NT2/D1 (cell line): ENCODE measurements around a stretch of chr20.

DNA sequence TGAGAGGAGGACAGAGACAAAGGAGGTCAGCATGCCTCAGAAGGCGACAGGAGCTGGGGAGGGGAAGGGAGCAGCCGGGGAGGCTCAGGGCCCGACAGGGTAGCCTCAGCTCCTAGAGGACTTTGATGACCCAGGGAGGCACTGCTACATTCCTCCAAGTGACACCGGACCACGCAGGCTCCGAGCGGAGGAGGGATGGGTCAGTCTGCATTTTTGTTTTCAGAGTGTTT lies 7.8 kb downstream of the RBM38 start:
- RRBS, 2 experiments, result 71 to 92% methylated on average over 3 of the region's 7 CpGs

DNA sequence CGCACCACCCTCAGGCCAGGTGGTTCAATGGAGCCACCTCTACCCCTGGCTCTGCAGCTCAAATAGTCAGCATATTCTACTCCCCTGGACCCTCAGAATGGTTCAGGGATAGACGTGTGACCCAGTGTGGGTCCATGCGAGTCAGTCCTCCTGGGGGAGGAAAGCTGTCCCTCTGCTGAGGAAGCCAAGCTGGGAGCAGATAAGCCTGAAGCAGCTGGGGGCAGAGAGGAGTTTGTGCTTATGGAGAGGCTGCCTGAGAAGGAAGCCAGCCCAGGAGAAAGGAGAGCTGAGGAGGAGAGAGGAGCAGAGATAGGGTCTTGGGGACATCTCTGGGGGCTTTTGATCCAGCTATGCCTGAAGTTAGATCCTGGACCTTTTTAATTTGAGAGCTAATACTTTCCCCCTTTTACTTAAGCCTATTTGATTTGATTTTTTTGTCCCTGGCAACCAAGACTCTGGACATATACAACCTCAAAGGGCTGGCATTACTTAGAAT lies 21.5 kb downstream of the RBM38 start:
- RRBS, 2 experiments, result no CpG with 5 or more reads among the region's 3 CpGs

GRCh38 chr20:57528964-57529527 lies 4.1 kb upstream of the CTCFL start:
- RRBS, 2 experiments, result no CpG with 5 or more reads among the region's 8 CpGs

DNA sequence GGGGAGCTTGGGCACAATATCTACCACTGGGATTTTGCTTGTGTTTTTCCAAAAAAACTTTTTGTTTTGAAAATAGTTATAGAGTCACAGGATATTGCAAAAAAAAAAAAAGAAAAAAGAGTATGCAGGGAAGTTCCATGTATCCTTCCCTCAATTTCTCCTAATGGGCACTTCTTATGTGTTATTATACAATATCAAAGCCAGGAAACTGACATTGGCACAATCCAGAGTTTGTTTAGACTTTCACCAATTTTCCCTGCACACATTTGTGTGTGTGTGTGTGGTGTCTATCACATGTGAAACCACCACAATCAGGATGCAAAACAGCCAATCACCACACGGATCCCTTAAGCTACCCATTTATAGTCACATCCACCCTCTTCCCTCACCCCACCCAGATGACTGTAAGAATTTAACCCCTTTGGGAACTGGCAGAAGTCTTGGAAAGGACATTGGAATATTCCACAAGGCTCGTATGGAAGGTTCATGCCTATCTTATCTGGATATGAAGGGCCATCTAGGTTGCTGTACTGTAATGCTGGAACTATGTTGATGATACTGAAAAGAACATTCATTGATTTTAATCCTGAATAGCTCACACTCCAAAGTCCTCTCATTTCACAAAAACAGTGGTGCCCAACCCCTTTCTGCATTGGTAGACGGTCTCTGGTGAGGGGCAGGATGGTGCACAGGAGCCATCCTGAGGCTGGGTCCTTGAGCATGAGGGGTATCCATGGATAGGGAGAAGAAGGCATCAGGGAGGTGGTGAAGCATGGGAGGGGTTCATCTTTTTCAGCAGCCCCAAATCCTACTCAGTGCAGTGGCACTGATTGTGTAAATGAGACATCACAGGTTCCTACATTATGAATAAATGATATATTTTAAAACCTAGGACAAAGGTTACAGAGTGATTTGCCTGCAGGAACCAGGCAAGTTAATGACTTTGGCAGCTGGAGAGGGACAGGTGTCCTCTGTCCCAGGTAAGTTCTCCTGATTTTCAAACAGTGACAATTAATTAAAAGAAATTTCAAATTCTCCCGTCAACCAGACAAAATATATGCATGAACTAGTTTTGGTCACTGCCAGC lies 12.0 kb upstream of the CTCFL start:
- RRBS, 2 experiments, result no CpG with 5 or more reads among the region's 4 CpGs

- RRBS, 2 experiments, result no CpG with 5 or more reads among the region's 9 CpGs
These were observed 8.4 kb upstream of the PCK1 start for GRCh38 chr20:57552374-57553011.

DNA sequence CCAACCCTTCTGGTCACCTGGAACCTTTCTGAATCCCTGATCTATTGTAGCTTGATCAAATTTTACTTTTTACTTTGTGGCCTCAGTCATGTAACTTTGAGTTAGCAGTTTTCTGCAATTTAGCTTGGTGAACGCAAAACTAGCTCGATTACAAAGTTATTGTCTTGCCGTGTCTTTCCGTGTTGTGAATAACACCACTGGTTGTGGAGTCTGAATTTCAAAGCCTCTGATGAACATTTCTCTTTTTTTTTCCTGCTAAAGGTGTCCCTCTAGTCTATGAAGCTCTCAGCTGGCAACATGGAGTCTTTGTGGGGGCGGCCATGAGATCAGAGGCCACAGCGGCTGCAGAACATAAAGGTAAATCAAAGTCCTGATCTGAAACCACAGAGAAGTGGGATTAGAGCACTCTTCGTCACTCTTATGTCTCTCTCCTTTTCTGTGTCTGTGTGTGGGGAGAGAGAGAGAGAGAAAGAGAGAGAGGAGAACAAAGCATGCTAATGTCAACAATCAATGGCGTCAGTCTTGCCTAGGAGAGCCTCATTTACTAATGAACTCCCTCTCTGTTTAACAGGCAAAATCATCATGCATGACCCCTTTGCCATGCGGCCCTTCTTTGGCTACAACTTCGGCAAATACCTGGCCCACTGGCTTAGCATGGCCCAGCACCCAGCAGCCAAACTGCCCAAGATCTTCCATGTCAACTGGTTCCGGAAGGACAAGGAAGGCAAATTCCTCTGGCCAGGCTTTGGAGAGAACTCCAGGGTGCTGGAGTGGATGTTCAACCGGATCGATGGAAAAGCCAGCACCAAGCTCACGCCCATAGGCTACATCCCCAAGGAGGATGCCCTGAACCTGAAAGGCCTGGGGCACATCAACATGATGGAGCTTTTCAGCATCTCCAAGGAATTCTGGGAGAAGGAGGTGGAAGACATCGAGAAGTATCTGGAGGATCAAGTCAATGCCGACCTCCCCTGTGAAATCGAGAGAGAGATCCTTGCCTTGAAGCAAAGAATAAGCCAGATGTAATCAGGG lies 4.2 kb downstream of the PCK1 start:
- RRBS, 2 experiments, result 95 to over 99% methylated on average over 2 of the region's 17 CpGs

- RRBS, 2 experiments, result no CpG with 5 or more reads among the region's 12 CpGs
These were observed 26.2 kb downstream of the PMEPA1 start for GRCh38 chr20:57683531-57684063.

- RRBS, 2 experiments, result no CpG with 5 or more reads among the region's 22 CpGs
These were observed 16.7 kb downstream of the PMEPA1 start for GRCh38 chr20:57692777-57693776.

GRCh38 chr20:57710871-57711625 lies 1.2 kb upstream of the PMEPA1 start:
- RRBS, 2 experiments, result no CpG with 5 or more reads among the region's 13 CpGs

DNA sequence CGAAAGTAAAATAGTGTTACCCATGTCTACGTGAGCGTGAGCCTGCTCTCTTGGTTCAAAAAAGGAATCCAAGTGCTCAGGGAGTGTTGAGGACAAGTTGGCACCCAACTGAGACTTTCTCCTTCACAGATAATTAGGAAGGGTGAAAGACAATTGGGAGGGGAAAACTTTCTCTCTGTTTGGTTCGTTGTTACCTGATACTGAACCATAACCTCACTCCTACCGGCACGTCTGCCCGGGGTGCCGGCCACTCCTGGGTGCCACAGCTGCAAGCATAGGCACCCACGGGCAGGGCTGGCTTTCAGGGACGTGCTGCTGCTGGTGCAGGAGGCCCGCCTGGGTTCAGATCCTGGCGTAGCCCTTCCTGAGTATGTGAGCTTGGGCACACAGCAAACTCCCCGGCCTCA lies 38.1 kb upstream of the PMEPA1 start:
- RRBS, 2 experiments, result no CpG with 5 or more reads among the region's 13 CpGs

DNA sequence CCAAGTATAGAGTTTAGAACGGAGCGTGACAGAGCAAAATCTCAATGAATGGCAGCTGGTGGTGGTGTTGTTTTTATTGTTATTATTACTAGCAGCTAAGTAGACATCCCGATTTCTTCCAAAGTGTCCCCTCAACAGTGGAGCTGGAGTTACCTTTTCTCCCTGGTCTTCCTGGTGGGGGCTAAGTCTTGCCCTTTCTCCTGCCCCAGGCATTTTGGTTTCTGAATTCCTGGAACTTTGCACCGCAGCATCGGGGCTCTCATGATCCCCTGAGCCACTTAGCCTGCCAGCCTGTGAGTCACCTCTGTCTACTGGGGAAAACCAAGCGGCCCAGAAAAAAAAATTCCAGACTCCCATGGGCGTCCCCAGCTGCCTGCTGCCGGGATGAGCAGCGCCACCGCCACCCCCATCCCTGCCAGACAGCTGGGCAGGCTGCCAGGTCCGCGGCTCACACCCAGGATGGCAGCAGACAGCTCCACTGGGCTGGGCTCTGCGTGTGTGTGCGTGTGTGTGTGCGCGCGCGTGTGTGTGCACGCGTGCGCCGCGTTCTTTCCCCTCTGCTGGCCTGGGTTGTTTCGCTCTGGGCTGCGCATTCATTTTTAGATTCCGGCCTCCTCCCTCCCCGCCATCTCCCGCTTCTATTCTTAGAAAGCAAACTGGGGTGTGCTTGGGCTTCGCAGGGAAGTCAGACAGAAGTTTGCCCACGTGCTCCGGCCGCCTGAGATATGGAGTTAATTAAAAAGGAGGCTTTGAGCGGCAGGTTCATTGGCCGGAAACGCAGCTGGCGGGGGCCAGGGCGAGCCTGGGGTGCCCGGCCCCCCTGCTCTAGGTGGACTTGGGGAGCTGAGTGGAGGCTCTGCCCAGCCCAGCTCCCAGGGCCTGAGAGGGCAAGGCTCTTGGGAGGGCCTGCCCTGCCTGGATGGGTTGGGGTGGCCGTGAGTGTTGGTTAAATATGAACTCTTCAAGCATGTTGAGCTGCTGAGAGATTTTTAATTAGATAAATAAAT lies 38.9 kb upstream of the PMEPA1 start:
- RRBS, 2 experiments, result 54 to 92% methylated on average over 5 of the region's 39 CpGs

DNA sequence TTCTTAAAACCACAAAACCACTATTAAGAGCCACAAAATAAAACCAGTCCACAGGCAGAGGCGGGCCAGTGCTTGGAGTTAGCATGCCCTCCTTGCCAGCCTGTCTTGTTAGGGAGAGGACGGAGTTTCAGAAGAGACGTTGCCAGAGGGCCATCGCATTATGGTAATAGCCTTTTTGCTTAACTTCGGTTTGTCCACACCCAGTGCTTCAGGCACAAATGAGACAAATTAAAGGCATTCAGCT lies 159.6 kb upstream of the C20orf85 start:
- RRBS, 2 experiments, result no CpG with 5 or more reads among the region's 5 CpGs

DNA sequence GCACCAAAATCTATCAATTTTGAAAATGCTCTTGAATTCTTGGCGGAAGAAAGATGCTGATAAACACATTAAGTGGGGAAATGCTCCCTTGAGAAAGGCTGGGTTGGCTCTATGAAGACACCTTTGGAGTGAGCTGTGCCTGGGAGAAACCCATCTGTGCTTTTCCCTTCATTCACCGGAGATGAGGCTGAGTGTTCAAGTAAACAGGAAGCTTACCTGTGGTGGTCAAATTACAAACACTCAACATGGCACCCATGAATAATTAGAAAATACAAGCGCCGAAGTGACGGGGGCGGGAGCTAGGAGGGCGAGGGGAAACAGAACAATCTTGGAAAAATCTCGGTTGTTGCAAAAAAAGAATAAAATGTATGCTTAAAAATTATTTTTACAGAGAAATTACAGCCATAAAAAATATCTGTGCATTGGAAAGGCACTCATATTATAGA lies 986 bp upstream of the ANKRD60 start:
- RRBS, 2 experiments, result no CpG with 5 or more reads among the region's 8 CpGs

GRCh38 chr20:58310377-58311119 lies 1.0 kb downstream of the RAB22A start:
- RRBS, 2 experiments, result no CpG with 5 or more reads among the region's 9 CpGs

GRCh38 chr20:58390029-58390704 lies 1.1 kb downstream of the VAPB start:
- RRBS, 2 experiments, result no CpG with 5 or more reads among the region's 16 CpGs

GRCh38 chr20:58453209-58454130 lies 61.7 kb downstream of the APCDD1L start:
- RRBS, 2 experiments, result no CpG with 5 or more reads among the region's 8 CpGs

GRCh38 chr20:58615039-58615458 lies 36.0 kb upstream of the STX16 start:
- RRBS, 2 experiments, result no CpG with 5 or more reads among the region's 13 CpGs

DNA sequence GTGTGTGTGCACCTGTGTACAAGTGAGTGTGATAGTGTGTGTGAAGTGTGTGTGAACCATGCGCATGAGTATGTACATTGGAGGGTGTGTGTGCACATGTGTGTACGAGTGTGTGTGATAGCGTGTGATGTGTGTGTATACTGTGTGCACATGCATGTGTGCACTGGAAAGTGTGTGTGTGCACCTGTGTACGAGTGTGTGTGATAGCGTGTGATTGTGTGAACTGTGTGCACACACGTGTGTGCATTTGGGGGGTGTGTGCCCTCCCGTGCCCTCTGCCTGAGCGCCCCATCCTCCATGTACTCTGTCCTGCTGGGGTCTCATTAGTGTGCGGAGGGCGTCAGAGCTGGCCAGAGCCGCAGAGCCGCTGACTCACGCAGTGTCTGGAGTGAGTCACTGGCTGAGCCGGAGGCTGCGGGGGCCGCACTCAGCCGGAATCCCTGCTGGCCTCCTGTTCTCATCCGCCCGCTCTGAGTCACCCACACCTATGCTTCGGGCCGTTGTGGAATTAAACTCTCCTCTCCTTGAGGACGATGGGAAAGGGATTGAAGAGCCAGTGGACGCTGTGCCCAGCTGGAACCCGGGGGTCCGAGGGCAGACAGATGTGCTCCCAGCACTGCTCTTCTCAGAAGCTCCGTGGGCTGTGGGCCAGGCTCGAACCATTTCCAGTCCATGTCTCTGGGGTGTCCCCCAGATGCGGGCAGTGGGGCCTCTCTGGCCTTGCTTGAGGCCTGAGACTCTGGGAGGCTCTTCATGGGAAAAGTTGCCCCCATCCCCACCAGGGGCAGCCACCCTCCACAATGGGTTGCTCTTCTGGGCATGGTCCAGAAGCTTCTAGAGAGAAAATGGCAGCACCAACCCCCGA lies 27.2 kb upstream of the STX16 start:
- RRBS, 2 experiments, result no CpG with 5 or more reads among the region's 29 CpGs

GRCh38 chr20:58888536-58889703 lies 2.3 kb upstream of the GNAS start:
- RRBS, 2 experiments, result under 1% methylated on average over 46 of the region's 126 CpGs

GRCh38 chr20:58892890-58893340 lies 1.7 kb downstream of the GNAS start:
- RRBS, 2 experiments, result no CpG with 5 or more reads among the region's 3 CpGs